Esophagus squamous epithelium (tissue), 4 donors: ENCODE measurements around the genes GHITM, LDB3 and ADIRF.

- PRO-cap: no peak
- RAMPAGE, long total RNA, 4 experiments: no peak in any of the 4 experiments
Observed at GRCh38 chr10:80540077-80540943, 2.6 kb downstream of the SH2D4B start.

- PRO-cap: no peak
- RAMPAGE, long total RNA, 4 experiments: no peak in any of the 4 experiments
Observed at GRCh38 chr10:80771922-80772455, 234.3 kb downstream of the SH2D4B start.

- PRO-cap: no peak
- RAMPAGE, long total RNA, 4 experiments: no peak in any of the 4 experiments
Observed at GRCh38 chr10:81876269-81877139, 1.5 kb downstream of the NRG3 start.

DNA sequence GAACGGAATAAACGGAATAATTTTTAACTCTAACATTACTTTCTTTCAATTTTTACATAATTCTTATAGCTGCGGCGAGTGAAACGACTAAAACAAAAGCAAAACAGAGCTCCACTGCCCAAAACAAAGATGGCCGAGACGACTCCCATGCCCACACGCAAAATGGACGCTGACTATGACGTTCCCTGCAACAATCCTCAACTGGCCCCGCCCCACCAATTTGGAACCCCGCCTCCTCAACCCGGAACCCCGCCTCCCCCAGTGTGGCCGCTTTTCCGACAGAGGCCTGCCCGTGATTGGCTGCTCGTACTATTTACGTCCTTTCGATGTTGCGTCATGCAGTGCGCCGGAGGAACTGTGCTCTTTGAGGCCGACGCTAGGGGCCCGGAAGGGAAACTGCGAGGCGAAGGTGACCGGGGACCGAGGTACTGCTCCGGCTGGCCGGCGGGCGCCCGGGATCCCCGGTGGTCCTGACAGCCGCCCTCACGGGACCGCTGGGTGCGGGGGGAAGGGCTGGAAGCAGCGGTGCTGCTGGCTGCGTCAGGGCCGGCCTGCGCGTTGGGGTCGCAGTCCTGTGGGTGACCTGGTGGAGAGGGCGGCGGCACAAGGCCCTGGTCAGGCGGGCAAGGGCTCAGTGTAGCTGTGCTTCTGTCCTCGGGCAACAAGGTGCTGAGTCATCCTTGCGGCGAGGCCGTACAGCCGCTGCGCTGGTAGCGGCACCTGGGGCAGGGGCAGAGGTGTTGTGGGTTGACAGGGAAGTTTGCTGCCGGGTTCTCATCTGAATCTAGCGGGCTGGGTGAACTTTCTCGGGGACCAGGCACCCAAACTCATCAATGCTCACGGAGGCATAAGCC, at the start of gene GHITM:
TSS of gene GHITM (plus strand) at position 341 of the 854 bp plus-strand sequence.
- PRO-cap: bidirectional peak, plus-strand start at position 394 of the sequence, minus-strand start at position 98 of the sequence
- RAMPAGE, long total RNA, 4 experiments: start-site peak on the plus strand in 4 of 4 experiments, centred at position 371 of the sequence, 2,777 to 6,822 reads per replicate

GRCh38 chr10:84417596-84417936, 89.2 kb downstream of the CCSER2 start:
- PRO-cap: no peak
- RAMPAGE, long total RNA, 4 experiments: no peak in any of the 4 experiments

GRCh38 chr10:84837441-84837857, 509.1 kb downstream of the CCSER2 start:
- PRO-cap: no peak
- RAMPAGE, long total RNA, 4 experiments: no peak in any of the 4 experiments

- PRO-cap: no peak
- RAMPAGE, long total RNA, 4 experiments: no peak in any of the 4 experiments
Observed at GRCh38 chr10:84982136-84982340, 653.6 kb downstream of the CCSER2 start.

DNA sequence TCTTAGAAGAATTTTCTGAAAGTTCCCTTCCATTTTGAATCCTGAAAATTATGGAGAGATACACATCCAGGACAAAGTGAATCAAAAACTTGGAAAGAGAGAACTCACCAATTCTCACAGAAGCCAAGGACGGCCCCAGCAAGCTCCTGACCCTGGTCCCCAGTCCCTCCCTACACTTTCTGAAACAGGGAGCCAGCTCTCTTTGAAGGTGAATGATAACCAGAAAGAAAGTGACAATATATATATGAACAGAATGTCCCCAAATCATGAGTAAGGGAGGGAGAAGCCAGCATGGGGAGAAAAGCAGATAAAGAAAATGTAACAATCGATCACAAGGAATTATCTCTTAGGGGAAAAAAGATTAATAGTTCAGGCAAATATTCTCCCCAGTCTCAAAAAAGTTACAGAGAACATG, 575.2 kb downstream of the GRID1 start:
- PRO-cap: no peak
- RAMPAGE, long total RNA, 4 experiments: no peak in any of the 4 experiments

- PRO-cap: no peak
- RAMPAGE, long total RNA, 4 experiments: no peak in any of the 4 experiments
Observed at GRCh38 chr10:86402993-86403463, 36.4 kb upstream of the GRID1 start.

GRCh38 chr10:86446103-86446622, 75.4 kb downstream of the WAPL start:
- PRO-cap: no peak
- RAMPAGE, long total RNA, 4 experiments: no peak in any of the 4 experiments

GRCh38 chr10:86556850-86557095, 35.2 kb upstream of the WAPL start:
- PRO-cap: no peak
- RAMPAGE, long total RNA, 4 experiments: no peak in any of the 4 experiments

DNA sequence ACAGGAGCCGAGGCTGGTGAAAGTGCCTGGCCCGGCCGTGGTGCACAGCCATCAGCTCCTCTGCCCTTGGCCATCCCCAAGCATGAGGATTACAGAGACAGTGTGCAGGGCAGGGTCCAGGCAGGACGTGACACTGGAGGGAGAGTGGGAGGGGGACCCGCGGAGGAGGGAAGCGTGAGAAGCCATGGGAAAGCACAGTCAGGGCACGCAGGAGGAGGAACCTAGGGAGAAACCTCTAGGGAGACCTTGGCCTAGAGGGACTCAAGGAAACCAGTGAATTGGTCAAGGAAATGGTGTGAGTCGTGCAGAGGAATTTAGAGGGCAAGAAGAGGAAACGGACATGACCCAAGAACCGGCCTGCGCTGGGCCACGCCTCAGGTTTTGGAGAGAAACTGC, 3.0 kb downstream of the OPN4 start:
- PRO-cap: no peak
- RAMPAGE, long total RNA, 4 experiments: no peak in any of the 4 experiments

DNA sequence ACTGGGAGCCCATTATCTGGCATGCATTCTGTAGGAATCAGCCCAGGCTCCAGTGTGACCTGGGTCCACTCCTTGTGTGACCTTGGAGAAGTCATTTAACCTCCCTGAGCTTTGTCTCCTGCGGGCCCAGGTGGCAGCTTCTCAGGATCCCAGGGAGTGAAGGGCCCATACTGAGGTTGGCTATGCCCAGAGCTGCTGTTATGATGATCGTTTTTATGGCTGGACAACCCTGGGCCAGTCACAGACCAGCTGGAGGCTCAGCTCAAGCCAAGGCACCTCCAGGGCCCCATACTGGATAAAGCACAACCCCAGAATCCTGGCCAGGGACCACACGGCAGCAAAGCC, 491 bp upstream of the LDB3 start:
- PRO-cap: no peak
- RAMPAGE, long total RNA, 4 experiments: no peak in any of the 4 experiments

- PRO-cap: bidirectional peak, plus-strand start at chr10:86668511, minus-strand start at chr10:86668343
- RAMPAGE, long total RNA, 4 experiments: start-site peak on the plus strand in 3 of 4 experiments, at chr10:86668410-86668541 at its widest, 9 to 34 reads per replicate
Observed at GRCh38 chr10:86668193-86669179, at the start of gene LDB3. Gene LDB3 (plus strand): TSS chr10:86668511.

GRCh38 chr10:86841039-86841765, 84.8 kb downstream of the BMPR1A start:
- PRO-cap: no peak
- RAMPAGE, long total RNA, 4 experiments: no peak in any of the 4 experiments

DNA sequence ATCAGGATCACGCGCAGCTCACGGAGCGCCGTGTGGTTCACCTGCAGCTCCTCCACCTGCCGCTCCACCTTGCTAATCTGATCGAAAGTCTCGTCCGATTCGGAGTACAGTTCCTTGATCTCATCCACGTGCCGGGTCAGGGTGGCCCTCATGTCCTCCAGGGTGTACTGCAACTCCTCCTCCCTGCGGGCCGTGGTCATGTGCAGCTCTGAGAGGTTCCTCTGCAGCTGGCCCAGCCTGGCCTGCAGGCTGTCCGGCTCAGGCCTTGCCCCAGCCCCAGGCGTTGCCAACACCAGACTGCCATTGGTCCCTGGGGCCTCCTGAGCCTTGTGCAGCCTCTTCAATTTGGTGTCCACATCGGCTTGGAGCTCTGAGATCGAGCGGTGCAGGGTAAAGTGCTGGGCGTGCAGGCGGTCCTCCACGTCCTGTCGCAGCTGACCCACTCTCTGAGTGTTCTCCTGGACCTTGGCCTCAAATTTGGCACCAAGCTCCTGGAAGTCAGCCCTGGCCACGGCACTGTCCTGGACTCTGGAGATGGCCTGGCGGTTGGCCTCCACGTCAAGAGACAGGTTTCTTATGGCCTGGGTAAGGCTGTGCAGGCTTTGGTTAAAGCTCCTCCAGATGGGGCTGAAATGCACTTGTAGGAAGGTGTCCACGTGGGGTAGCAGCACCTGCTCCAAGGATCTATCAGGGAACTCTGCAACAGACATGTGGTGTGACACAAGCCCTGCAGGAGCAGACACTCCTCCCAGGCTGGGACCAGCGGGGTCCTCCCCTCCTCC, 13.8 kb downstream of the MMRN2 start:
- PRO-cap: no peak
- RAMPAGE, long total RNA, 4 experiments: no peak in any of the 4 experiments

- PRO-cap: bidirectional peak, plus-strand start at chr10:86953949, minus-strand start at chr10:86953842
- RAMPAGE, long total RNA, 4 experiments: no peak in any of the 4 experiments
Observed at GRCh38 chr10:86953758-86954121, 3.7 kb downstream of the MMRN2 start.

- PRO-cap: no peak
- RAMPAGE, long total RNA, 4 experiments: no peak in any of the 4 experiments
Observed at GRCh38 chr10:86955925-86956332, 1.5 kb downstream of the MMRN2 start.

DNA sequence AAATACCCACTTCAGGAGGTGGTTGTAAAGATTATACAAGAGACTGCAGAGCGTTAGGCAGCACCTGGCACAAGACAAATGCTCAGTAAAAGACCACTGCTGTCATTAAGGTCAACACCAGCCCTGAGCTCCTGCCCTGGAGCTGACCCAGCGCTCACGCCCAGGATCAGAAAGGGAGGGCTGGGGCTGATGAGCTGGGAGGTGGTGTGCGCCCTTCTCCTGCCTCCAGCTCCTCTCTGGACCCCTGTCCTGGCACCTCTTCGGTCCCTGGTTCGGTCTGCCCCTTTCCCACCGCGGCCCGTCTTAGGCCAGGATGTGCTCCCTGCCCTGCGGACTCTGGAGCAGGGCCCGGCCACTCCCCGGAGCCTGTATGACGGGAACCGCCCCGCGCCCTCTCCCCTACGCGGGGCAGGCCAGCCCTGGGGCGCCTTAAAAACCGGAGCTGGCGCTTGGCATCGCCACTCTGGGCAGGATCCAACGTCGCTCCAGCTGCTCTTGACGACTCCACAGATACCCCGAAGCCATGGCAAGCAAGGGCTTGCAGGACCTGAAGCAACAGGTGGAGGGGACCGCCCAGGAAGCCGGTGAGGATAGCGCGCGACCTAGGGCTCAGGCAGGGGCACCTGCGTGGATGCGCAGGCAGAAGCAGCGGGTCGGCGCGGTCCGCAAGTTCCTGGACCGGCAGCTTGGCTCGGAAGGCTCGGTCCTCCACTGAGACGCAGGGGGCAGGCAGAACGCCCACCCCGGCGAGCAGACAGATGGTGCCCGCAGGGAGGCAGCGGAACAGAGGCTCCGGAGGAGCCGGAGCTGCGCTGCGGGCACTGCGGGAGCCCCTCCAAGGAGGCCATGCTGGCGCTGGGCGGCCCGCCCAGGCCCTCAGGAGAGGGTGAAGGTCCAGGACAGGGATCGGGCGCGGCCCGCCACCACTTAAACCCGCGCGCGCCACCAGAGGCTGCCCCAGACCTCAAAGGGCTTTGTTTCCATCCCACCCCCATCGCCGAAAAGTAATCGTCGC, at the start of gene ADIRF:
TSS of gene ADIRF (plus strand) at position 461 of the 1,015 bp plus-strand sequence.
- PRO-cap: bidirectional peak, plus-strand start at position 400 of the sequence, minus-strand start at position 312 of the sequence; bidirectional peak, plus-strand start at position 461 of the sequence, minus-strand start at position 487 of the sequence
- RAMPAGE, long total RNA, 4 experiments: start-site peak on the plus strand in 4 of 4 experiments, centred at positions 429 to 463 of the sequence, 937 to 5,470 reads per replicate

- PRO-cap: bidirectional peak, plus-strand start at chr10:86970007, minus-strand start at chr10:86969918
- RAMPAGE, long total RNA, 4 experiments: no peak in any of the 4 experiments
Observed at GRCh38 chr10:86969712-86970076, 1.4 kb downstream of the ADIRF start.